ReNcell CX (cell line): ENCODE measurements around a stretch of chr22.

GRCh38 chr22:11859513-11859965, 3668.5 kb upstream of the OR11H1 start:
- PRO-cap, result no peak

DNA sequence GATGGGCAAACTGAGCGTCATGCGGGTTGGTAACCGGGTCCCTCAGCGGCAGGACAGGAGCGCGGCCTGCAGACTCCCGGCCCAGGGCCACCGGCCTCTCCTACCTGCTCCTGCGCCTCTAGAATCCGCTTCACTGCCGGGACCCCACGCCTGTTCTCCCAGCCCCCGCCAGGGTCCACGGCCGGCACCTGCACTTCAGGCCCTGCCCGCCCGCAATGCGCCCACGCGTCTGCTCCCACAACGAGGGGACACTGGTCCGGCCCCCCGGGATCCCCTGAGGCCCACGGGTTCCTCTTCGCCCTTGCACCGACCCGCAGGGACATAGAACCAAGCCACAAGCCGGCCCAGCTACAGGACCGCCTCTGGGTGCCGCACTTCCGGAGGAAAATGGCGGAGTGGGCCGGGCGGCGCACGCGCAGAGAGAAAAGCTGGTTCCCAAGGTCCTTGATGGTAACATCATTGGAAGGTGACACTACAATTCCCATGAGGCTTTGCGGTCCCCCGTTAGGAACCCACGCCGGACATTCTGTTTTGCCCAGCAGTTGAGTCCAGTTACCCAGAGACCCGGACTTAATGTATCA, 3554.1 kb upstream of the OR11H1 start:
- PRO-cap, result no peak

- PRO-cap, result no peak
These were observed 29.2 kb upstream of the GAB4 start for GRCh38 chr22:17036890-17037938.

GRCh38 chr22:17113572-17113957, 7.6 kb downstream of the TMEM121B start:
- PRO-cap, result no peak

GRCh38 chr22:17236839-17237469, 17.7 kb upstream of the ADA2 start:
- PRO-cap, result no peak

DNA sequence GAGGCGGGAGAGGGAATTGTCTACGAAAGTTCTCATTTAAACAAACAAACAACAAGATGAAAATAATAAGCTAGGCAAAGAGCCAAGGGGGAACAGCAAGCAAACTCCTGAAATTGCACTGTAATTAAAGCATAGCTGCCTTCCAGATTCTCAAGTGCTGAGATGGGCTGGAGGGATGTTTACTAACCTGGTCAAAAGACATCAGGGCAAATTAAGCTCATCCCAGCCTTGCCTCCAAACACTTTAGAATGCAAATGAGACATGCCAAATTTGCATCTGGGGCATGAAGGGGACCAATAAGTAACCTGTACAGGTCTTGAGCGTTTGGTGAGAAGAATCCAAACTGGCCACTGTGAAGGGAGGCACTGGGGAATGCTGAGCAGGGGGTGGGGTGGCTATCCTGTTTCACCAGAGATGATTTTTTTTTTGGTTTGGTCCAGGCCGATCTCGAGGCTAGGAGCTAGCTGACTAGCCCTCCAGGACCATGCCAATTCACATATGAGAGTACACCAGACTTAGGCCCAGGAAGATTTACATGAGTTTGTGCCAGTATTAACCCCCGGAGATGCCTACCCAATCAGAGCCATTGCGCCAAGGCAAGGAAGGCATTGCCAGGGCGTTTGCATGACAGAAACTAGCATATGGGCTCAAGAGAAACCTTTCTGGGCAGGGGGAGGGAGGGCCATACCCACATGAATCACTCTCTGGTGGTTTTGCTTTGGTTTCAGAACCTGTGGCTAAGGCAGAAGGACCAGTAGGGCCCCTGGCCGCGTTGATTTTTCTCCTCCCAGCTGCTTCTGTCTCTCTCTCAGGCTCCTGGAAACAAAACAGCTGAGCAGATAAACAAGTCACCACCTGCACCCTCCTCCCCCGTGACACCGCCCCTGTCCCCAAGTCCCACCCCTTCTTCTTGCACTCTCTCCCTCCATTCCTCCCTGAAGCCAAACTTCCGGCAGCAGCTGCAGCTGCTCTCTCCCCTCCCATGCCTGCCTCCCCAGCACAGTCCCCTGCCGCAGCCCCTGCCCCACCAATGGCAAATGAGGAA, 38.6 kb upstream of the ADA2 start:
- PRO-cap, result bidirectional peak, plus-strand start outside the sequence, minus-strand start at position 859 of the sequence

DNA sequence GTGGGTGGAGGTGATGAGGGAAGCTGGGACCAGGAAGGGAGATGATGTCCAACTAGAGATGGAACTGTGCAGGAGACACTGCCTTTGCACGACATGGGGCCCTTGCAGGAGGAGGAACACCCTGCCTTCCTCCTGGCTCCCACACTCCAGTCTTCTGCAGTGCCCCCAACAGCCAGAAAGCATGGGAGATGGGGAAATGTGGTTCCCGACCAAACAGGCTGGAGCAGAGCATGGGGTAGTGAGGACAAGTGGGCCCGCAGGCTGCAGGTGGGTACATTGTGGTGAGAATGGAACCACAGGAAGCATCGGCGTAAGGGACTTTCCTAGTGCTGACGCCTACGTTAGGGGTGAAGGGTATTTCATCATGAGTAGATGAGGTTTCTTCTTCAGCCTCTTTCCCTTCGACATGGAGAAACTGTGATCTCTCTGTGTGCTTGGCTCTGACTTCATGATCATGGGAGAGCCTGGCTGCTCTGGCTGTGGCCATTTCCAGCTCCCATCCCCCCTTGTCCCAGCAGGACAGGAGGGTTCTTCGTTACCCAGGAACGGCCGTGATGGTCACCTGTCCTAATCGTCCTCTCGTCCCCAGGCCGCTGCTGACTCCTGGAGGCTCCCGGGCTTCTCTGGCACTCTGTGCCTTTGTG, 65.4 kb upstream of the CECR2 start:
- PRO-cap, result no peak

DNA sequence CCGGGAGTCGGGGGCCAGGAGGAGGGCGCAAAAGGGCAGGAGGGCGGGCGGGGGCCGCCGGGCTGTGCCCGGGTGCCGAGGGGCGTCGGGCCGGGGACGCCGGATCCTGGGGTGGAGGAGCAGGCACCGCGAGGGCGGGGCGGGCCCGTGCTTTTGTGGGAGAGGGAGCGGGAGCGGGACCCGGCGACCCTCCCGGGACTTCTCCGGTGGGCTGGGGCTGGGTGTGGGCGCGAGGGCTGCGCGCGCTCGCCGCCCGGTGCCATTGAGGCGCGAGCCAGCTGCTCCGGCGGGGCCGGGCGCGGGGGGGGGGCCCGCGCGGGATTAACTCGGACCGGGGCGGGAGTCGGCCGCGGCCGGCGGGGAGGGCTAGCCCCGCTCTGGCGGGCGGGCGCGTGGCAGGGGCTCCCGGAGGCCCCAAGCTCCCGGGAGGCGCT, 777 bp downstream of the CECR2 start:
- PRO-cap, result unidirectional peak, plus-strand start at position 352 of the sequence; unidirectional peak, plus-strand start at position 356 of the sequence

GRCh38 chr22:17430556-17430887, 61.3 kb downstream of the CECR2 start:
- PRO-cap, result no peak

- PRO-cap, result no peak
These were observed 21.1 kb downstream of the ATP6V1E1 start for GRCh38 chr22:17607414-17607922.

- PRO-cap, result no peak
These were observed 47.5 kb downstream of the BID start for GRCh38 chr22:17726459-17727390.

- PRO-cap, result no peak
These were observed 34.5 kb downstream of the BID start for GRCh38 chr22:17739699-17740216.

DNA sequence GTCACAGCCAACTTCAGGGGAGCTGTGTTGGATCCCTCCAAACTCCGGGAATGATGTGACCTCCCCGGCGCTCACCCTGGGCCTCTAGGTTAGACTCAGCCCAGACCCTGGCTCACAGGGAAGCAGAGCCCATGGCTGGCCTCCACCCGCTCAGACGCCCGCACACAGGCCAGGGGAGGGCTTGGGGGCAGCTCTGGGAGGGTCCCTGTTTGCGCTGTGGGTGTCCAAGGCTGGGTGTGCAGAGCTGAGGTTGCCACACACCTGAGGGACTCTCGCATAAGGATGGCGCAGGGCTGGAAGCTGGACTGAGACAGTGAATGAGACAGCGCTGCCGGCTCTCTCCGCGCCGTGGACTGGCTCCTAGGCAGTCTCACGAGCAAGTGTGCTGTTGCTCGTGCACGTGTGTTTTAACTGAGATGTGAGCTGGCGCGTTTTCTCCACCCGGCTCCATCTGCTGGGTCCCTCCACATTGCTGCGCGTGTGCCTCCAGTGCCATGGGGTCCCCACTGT, 4.1 kb upstream of the BID start:
- PRO-cap, result no peak

DNA sequence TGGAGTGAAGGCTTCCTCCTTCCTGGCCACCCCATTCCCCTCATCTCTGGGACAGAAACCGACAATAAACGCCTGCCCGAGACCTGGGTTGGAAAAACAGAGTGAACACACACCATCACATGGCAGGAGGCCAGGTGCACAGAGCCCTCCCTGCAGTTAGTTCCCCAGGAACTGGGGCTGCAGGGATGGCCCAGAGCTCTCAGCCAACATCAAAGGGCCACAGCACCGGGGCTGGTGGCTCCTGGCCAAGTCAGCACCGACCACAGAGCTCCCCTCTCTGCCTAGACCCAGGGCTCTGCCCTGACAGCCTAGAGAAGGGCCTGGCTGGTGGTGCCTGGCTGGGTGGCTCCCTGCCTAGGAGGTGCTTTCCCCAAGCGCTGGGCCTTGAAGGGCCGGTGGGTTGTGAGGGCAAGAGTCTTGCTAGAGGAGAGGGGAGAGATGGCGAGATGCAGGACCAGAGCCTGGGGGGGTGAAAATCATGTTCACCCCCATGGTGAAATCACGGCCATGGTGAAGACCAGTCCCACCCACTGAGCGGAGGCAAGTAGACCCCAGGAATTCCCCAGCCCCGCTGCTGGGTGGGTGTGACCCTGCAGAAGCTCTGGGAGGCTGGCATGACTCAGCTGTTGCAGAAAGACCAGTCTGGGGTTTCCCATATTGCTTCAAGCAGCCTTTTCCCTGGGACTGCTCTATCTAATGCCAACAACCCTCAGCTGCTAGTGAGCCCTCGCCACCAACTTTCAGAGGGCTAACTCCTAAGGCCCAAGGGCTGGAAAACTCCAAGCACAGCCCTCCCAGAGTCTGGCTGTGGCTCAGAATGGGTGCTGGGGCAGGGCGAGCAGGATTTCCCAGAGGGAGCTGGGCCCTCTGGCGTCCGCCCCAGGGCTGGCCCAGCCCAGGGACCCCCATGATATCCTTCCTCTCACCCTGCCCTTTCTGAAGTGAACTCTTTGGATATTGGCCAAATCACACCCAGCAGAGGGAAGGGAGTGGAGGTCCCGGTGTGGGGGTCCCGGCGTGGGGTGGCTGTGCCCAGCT, 7.3 kb upstream of the BID start:
- PRO-cap, result no peak

GRCh38 chr22:17895228-17895839, 121.1 kb upstream of the BID start:
- PRO-cap, result no peak

GRCh38 chr22:17992126-17992819, 32.1 kb downstream of the MICAL3 start:
- PRO-cap, result no peak

GRCh38 chr22:17996528-17996974, 27.8 kb downstream of the MICAL3 start:
- PRO-cap, result no peak

DNA sequence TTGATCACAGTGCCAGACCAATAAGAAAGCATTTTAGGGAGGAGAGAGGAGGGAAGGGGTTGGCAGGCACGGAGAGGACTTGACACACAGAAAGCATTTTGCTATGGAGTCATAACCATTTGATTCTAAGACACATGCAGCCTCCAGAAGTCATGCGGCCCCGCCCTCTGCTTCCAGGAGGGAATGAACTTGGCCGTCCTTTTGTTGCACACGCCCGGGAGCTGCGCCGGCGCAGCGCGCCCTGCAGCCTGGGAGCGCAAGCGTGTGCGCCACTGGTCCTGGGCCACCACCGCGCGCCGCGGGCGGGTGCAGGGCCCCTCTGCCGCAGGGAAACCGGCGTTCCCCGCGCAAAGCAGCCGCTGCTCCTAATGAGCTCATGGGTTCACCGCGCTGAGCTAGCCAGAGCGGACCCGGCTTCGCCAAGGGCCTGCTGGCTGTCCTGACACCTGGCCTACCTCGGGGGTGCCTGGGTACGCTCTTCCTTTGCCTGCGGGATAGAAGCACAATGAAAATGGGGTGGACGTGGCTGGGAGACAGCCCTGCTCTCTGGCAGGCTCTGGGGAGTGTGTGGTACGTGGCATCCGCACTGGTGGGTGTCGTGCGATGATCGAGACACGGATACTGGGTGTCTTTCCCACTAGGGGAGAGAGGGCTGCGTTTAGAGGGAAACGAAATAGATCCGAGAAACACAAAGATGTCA, 751 bp downstream of the MICAL3 start:
- PRO-cap, result bidirectional peak, plus-strand start at position 278 of the sequence, minus-strand start at position 99 of the sequence

GRCh38 chr22:18055824-18056721, 21.7 kb upstream of the PEX26 start:
- PRO-cap, result no peak

- PRO-cap, result no peak
These were observed 8.7 kb upstream of the PEX26 start for GRCh38 chr22:18068918-18069610.